SP-49 (cell line): ENCODE data around the genes MSL1 and KRT27.

DNA sequence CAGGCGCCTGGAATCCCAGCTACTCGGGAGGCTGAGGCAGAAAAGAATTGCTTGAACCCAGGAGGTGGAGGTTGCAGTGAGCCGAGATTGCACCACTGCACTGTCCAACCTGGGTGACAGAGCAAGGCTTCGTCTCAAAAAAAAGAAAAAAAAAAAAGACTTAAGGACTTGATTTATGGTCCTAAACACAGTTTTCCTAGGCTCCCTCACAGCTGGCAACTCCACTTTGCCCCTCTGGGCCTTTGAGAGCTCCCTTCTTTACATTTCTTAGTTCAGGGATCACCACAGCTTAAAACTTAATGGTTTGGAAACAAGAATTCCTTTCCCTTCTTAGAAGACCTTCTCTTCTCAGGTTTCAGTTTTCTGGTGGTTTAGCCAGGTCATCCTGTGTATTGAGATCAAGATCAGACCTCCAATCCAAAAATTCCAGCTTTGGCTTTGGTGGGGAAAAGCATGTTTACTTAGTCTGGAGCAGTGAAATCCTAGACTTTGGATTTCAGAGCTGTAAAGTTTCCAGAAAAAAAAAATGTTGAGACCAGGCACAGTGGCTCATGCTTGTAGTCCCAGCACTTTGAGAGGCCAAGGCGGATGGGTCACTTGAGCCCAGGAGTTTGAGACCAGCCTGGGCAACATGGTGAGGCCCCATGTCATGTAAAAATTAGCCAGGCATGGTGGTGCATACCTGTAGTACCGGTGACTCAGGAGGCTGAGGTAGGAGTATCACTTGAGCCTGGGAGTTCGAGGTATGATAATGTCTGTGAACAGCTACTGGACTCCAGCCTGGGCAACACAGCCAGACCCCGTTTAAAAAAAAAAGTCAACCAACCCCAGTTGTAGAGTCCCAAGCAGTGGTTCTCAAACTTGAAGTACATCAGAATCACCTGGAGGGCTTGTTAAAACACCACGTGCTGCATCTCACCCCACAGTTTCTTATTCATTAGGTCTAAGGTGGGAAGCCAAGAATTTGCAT is 7.1 kb upstream of the MSL1 start:
- PRO-cap, result no peak

GRCh38 chr17:40118214-40118669 is 3.5 kb upstream of the MSL1 start:
- PRO-cap, result no peak

DNA sequence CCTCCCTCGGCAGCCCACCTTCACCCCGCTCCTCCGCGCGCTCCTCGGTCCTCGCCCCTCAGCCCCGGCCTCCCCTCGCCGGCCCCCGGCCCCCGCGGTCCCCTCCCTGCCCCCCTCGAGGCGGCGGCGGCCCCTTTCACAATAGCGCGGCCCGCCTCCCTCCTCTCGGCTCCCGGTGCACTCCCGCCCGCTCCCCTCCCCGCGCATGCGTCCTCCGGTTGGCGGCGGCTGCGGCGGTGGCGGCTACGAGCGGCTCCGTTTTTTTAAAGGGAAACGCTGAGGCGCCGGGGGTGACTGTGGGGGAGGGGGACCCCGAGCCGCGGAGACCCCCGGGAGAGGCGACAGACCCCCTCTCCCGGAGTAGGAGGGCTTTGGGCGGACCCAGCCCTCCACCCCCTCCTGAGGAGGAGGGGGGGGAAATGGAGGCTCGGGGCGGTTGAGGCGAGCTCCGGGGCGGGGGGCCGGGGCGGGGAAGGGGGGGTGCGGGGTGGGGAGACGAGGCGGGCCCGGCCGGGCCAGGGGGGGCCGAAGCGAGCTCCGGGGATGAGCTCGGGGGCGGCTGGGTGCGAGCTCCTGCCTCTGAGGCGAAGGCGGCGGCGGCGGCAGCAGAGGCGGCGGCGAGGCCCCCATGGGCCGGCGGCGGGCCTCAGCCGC is at the start of gene MSL1:
Gene MSL1 (plus strand): TSS at position 206 of the 654 bp plus-strand sequence.
- PRO-cap, result bidirectional peak, plus-strand start at position 266 of the sequence, minus-strand start at position 182 of the sequence

DNA sequence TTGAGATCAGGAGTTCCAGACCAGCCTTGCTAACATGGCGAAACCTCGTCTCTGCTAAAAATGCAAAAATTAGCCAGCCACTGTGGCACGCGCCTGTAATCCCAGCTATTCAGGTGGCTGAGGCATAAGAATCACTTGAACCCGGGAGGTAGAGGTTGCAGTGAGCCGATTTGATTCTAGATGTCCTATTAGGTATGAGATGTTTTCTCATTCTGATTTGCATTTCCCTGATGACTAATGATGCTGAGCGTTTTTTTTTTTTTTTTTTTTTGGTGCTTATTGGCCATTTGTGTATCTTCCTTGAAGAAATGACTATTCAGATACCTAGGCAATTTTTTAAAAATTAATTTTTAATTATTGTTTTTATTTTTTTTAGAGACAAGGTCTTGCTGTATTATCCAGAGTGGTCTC is 13.5 kb downstream of the CASC3 start:
- PRO-cap, result no peak

- PRO-cap, result no peak
Measured at GRCh38 chr17:40180002-40180597, 2.8 kb downstream of the RAPGEFL1 start.

- PRO-cap, result no peak
Measured at GRCh38 chr17:40185235-40185434, 7.9 kb downstream of the RAPGEFL1 start.

GRCh38 chr17:40307520-40308724 is 1.1 kb upstream of the RARA start:
- PRO-cap, result no peak

GRCh38 chr17:40320697-40321733 is 12.0 kb downstream of the RARA start:
- PRO-cap, result no peak

DNA sequence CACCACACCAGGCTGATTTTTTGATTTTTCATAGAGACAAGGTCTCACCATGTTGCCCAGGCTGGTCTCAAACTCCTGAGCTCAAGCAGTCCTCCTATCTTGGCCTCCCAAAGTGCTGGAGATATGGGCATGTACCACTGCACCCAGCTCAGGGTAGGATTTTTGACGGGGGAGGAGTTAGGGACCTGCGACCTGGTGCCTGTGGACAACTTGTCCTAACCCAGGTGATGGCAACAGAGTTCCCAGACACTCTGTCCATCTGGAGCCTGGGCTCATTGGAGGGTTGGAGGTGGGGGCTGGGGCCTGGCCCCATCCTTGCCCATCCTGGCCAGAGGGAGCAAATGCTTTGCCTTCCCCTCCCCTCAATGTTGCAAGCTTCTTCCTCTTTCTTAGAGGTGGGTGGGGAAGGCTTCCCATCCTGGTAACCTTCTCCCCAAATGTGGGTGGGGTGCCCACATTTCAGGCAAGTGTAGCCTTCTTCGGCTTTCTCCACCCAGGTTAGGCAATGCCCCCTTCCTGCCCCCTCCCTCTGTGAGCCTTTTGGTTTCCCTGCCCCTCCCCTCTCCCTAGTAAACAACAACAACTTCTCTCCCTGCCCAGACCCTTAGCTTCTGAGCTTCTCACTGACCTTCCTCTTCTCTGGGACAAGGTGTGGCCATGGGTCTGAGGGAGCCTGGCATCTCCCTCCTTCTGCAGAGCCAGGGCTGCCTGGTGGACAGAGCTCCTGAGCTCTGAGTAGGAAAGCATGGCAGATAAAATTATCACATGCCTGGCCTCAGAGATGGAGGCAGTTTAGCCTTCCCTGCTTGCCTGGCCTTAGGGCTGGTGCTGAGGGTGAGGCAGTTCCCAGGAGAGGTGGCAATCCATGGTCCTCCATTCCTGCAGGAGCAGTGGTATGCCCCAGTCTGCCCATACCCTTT is 25.1 kb downstream of the RARA start:
- PRO-cap, result no peak

GRCh38 chr17:40376615-40376983 is 12.1 kb upstream of the GJD3 start:
- PRO-cap, result no peak

DNA sequence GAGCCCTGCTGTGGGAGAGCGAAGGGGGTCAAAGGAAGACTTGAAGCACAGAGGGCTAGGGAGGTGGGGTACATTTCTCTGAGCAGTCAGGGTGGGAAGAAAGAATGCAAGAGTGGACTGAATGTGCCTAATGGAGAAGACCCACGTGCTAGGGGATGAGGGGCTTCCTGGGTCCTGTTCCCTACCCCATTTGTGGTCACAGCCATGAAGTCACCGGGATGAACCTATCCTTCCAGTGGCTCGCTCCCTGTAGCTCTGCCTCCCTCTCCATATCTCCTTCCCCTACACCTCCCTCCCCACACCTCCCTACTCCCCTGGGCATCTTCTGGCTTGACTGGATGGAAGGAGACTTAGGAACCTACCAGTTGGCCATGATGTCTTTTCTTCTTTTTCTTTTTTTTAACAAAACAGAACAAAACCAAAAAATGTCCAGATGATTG is 14.1 kb downstream of the IGFBP4 start:
- PRO-cap, result no peak

DNA sequence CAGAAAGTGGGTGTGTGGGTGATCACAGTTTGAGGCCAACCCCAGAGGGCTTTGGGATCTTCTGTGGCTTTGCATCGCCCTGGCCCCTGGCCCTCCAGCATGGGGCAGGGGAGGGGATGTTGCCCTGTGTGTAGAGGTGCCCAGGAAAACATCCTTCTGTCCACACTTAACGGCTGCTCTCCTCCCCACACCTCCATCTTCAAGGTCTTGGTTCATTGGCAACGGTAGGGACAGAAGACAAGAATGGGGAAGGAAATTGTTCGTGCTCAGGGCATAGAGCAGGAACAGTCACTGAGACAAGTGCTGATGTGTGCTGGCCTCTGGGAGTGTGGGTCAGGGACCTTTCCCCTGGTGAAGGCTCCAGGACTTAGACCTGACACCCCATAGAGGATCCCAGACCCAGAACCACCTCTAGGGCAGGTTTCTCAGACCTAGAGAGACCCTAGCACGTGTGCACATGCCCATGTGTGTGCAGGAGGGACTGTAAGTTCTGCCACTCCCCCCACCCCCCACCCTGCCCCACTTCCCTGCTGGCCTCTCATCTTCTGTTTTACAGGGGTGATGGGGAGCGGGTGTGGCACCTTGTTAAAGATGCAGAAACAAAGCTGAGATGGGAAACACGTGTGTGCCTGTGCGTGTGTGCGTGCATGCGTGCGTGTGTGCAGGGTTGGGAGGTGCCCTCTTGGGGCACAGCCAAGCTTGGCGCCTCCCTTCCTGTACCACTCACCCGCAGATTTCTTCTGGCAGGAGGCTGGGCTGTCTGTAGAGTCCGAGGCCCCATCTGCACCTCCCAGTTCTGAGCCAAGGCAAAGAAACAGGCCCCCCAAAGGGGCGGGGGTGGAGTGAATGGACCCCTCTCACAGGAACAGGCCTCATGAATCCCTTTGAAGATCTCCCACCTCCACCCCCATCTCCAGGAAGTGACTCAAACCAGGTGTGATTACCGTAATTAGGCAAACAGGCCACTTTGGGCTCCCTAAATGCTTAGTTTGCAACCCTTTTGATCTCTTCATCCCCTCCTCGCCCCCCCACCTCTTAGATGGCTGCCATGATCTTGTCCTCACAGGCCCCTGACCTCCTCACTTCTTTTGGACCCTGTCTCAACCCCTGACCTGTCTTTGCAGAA is 21.1 kb downstream of the TNS4 start:
- PRO-cap, result unidirectional peak, plus-strand start at position 548 of the sequence

DNA sequence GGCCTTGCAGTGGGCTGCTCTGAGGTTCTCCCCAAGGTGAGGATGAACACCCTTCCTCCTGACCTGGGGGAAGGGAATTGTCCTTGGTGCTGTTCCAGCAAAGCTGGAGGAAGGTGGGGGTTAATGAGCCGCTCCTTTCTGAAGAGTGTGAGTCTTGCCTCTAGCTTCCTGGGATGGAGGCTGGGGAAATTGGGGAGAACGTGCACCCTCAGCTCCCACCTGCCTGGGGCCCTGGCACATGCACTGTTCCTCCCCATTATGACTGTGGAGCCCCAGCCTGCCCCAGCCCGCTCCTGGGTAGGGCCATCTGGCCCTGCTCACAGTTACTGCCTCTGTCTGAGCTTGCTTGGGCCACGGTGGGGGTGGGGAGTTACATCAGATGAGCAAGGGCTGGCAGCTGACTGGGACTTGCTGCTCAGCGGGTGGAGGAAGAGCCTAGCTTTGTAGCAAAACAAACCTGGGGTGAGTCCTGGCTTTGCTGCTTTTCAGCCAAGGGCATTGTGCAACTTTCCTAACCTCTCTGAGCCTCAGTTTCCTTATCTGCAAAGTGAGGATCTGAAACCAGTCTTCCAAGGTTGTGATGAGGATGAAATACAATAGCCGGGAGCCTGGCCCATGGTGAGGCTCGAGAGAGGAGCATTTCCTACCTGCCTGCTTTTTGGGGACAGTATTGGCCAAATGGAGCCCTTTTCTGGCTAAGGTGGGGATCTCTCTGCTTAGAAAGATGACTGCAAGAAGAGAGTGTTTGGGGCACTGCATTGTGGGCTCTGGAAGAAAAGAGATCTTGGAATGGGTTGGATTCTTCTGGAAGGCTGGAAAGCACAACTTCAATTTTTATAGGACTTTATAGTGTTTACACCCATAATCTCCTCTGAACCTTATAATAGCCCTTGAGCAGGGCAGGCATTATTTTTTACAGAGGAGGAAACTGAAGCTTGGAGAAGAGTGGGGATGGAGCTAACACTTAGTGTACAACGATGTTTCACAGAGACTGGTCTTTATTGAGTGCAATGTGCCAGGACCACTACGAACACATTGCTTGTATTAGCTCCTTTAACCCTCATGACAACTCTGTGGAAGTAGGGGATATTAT is 10.8 kb downstream of the TNS4 start:
- PRO-cap, result bidirectional peak, plus-strand start at position 414 of the sequence, minus-strand start at position 260 of the sequence

DNA sequence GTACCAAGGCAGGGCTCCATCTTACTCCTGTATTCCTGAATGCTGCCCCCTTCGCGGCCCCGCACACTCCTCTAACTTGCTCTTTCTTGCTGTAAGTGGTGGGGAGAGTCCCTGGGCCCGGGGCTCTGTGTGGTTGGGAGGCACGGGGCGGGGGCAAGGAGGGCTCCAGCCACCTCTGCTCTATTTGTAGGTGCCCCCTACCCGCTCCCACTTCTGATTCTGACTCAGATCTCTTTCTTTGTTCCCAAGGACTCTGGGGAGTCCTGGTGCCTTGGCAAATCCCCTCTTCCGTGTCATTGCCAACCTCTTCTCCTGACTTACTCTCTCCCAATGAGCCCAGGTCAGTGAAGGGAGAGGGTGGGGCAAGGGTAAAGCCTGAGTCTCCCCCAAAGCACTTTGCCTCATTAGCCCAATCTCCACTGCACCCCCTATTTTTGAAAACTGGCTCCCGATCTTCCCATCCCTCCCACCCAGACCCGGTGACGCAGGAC is 1.0 kb downstream of the TNS4 start:
- PRO-cap, result no peak

GRCh38 chr17:40516665-40517239 is 15.3 kb upstream of the TNS4 start:
- PRO-cap, result no peak

GRCh38 chr17:40558671-40559494 is 6.4 kb downstream of the CCR7 start:
- PRO-cap, result no peak

DNA sequence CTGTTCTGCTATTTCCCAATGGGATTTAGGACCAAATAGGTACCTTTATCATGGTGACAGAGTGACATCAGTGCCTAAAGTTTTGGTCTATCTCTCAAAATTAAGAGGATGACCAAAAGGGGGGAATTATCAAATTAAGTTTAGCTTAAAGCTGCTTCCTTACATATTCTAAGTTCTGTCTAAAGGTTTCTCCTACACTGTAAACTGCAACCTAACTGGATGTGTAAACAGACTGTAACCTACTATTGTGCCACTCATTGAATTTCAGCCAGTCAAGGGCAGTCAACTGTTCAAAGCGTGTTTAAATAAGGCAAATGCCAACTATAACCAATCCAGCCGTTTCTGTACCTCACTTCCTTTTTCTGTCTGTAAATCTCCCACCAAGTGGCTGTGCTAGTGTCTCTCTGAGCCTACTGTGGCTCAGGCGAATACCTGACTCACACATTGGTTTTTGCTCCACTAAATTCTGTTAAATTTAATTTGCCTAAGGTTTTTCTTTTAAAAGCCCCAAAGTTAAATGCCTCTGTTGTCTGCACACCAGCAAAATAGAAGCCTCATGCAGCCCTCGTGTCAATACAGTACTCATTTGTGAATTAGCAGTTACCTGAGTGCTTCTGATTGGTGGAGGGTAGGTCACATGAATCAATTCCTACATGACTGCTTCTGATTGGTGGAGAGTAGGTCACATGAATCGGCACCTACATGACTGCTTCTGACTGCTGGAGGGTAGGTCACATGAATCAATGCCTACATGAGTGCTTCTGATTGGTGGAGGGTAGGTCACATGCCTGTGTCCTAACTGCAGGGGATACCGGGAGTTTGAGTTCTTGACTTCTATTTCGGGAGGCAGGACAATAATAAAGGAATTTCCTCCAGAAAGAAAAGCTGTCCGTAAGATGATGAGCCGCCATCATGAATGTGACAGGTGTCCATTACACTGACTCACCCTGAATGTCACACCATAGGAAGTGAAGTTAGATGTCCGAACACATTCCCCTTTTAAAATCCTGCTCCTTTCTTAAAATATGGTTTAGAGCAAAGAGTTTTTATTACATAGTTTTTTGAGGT is 31.1 kb upstream of the CCR7 start:
- PRO-cap, result no peak

DNA sequence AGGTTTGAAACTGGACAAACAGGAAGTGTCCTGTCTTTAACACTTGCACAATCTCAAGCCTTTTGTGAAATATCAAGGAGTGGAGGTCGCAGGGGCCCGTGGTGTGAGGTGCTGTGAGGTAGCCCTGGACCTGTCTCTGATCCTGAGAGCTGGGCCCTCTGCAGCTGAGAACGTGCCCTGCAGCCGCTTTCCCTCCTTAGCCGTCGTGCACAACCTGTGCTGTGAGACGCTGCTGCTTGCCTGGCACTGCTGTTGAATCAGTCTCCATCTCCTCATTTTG is 29.9 kb downstream of the SMARCE1 start:
- PRO-cap, result no peak

DNA sequence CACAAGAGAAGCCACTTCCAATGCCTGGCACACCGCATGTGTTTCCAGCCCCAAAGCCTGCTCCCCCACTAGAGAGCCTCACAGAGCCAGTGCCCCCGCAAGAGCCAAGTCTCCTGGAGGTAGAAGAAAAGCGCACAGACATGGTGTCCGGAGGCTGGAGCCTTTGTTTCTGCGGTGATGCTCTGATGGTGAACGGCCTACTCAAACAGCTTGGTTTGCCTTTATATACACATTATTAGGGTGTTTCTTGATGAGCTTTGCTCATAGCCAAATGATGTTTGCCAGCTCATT is at the start of gene KRT27:
Gene KRT27 (minus strand): TSS at position 199 of the 291 bp plus-strand sequence.
- PRO-cap, result no peak

DNA sequence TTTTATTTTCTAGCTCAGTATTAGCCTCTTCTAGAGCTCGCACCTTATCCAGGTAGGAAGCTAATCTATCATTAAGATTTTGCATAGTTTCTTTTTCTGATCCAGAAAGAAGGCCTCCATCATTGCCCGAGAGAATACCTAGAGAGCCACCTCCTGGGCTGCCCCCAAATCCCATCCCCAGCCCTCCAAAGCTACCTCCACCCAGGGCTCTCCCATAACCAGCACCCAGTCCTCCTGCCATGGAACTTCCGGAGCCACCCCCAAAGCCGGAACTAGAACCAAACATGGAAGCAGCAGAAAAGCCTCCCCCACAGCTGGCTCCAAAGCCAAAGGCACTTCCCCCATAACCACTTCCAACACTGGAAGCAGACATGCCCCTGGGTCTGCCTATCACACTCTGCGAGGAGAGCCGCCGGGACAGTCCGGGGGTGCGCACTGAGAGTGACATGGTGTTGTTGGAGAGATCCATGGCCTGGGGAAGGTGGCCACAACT is 259 bp downstream of the KRT12 start:
- PRO-cap, result no peak